HepG2 (cell line): Measurements from ENCODE around the gene TCHP.

DNA sequence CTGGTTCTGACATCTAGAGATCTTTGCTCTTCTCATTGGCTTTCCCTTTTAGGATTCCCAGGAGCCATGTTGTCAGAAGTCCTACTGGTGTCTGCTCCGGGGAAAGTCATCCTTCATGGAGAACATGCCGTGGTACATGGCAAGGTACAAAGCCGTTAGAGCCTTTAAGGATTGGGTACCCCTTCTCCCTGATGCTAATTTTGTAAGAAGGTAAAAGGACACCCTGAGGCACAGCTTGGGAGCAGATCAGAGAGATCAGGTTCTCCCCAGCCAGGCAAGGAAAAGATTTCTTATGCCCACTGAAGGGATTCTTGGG lies 1.1 kb downstream of the MVK start:
- RRBS, 2 experiments = no CpG with 5 or more reads among the region's 3 CpGs
CAGE:
- cytosol, long polyA minus RNA = no peak
- cytosol, long polyA plus RNA = no peak
- long polyA plus RNA = no peak
- nucleus, long polyA minus RNA = no peak
- nucleus, long polyA plus RNA = no peak

GRCh38 chr12:109579405-109580174 lies 6.0 kb downstream of the MVK start:
- RRBS, 2 experiments = no CpG with 5 or more reads among the region's 14 CpGs
CAGE:
- cytosol, long polyA minus RNA = no peak
- cytosol, long polyA plus RNA = no peak
- long polyA plus RNA = no peak
- nucleus, long polyA minus RNA = no peak
- nucleus, long polyA plus RNA = no peak

GRCh38 chr12:109779234-109779781 lies 53.9 kb downstream of the TRPV4 start:
- RRBS, 2 experiments = no CpG with 5 or more reads among the region's 7 CpGs
CAGE:
- cytosol, long polyA minus RNA = no peak
- cytosol, long polyA plus RNA = no peak
- long polyA plus RNA = no peak
- nucleus, long polyA minus RNA = no peak
- nucleus, long polyA plus RNA = no peak

DNA sequence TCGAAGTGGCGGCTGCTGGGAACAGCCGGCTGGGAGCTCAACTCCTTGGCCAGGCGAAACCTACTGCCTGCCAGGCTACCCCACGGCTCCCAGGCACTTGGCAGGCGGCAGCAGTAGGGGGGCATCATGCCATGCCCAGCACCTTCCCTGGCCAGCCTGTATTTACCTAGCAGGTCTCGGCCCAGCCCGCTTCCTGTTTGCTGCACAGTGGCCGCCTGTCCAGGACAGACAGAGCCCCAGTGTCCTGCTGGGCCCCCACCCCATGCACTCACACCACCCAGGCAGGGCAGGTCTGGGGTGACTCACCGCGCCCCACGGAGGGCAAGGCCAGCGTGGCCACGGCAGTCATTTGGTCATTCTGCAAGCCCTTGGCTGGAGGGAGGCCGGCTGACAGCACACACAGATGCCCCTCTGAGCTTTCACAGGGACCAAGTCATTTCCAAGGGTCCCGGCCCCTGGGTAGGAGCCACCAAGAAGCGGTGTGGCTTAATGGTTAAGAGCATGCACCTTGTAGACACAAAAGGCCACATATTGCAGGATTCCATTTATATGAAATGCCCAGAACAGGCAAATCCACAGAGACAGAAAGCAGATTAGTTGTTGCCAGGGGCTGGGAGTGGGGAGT lies 10.0 kb downstream of the TRPV4 start:
- RRBS, 2 experiments = 11 to 14% methylated on average over 2 of the region's 17 CpGs
CAGE:
- cytosol, long polyA minus RNA = no peak
- cytosol, long polyA plus RNA = no peak
- long polyA plus RNA = no peak
- nucleus, long polyA minus RNA = no peak
- nucleus, long polyA plus RNA = no peak

DNA sequence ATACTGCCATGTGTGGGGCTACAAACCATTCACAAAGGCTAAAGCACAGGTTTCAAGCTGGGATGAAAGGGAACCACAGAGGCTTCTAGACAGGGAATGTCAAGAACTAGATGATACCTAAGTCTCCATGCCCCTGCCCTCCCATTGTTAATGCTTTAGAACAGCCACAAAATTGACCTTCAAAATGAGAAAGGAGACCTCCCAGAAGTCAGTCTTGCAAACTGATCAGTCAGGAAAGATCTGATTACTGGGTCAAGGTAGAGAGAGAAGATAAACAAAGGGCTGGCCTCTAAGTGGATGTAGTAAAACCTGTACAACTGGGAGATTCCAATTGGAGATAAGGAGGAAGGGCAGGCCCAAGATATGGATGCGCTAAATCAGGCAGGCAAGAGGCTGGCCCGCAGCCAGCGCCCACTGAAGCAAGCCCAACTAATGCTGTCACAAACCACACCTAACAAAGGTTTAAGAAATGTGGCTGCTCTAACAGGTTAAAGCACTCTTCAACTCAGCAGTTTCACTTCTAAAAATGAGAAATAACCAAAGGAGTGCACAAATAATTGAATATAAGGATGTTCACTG lies 4.9 kb downstream of the GLTP start:
- RRBS, 2 experiments = no CpG with 5 or more reads among the region's 3 CpGs
CAGE:
- cytosol, long polyA minus RNA = no peak
- cytosol, long polyA plus RNA = no peak
- long polyA plus RNA = no peak
- nucleus, long polyA minus RNA = no peak
- nucleus, long polyA plus RNA = no peak

DNA sequence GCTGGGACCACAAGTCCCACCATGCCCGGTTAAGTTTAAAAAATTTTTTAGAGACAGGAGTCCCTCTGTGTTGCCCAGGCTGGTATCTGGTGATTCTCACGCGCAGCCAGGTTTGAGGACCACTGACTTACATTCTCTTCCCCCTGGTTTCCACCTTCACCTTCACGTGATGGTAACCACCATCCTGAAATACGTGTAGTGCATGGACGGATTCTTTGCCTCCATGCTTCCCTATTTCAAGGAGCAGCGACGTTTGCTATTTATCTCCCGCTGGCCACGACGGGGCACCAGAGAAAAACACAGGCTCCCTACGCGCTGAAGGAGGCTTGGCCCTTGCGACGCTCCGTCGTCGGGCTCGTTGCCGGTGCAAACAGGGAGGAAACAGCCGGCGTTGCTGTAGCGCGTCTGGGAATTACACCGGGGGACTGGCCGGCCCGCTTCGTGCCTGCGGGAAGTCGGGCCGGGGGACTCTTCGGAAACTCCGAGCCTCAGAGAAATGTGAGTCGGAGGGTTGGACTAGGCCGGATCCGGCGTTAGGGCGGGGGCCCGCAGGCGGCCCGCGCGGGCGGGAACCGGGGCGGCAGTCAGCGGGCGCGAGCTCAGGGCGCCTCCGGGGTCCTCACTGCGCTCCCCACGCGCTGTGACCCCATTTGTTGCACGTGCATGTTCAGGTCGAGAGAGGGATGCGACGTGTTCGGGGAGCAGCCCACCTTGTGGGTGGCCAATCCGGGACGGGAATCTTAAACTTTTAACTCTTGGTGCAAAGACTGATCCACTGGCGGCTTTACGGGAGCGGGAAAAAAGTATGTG lies at the start of gene TCHP:
TCHP (plus strand) TSS at position 346 of the 810 bp plus-strand sequence.
- RRBS, 2 experiments = under 1 to 2% methylated on average over 19 to 21 of the region's 64 CpGs
CAGE:
- cytosol, long polyA minus RNA = no peak
- cytosol, long polyA plus RNA = start-site peak on the plus strand centred at position 366 of the sequence, 20 bp wide, 175 and 159 reads in 2 replicates
- long polyA plus RNA = no peak
- nucleus, long polyA minus RNA = no peak
- nucleus, long polyA plus RNA = start-site peak on the plus strand centred at position 372 of the sequence, 72 bp wide, 828 and 999 reads in 2 replicates

DNA sequence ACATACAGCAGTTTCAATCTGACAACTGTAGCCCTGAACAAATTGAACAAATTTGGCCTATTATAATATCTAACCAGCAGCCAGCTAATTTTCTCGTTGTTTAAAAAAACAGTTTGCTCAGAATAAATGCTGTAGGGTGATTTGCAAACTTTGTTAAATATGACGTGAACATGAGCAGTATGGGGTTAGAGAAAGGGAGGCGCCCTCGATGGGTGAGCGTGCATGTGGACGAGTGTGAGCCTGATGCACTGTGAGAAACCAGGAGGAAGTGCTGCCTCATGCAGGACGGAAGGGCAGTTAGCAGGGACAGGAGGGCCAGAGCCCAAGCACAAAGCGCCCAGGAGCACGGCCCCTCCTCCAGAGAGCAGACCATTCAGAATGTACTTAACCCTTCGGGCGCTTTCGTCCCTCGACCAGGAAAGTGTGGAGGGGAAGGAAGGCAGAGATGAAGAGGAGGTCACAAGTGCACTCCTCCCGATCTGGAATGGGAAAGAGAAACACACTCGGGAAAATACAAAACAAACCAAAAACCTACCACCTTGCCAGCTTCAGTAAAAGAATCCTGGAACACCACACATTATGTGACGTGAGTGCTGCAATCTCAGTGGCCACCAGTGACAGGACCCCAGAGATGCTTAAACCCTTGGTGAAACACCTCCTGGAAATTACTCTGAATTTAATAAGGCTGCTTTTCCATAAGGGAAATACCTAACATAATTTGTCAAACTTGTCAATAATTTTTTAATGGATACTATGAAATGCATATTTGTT lies 45.0 kb downstream of the TCHP start:
- RRBS, 2 experiments = no CpG with 5 or more reads among the region's 16 CpGs
CAGE:
- cytosol, long polyA minus RNA = no peak
- cytosol, long polyA plus RNA = no peak
- long polyA plus RNA = no peak
- nucleus, long polyA minus RNA = no peak
- nucleus, long polyA plus RNA = no peak

DNA sequence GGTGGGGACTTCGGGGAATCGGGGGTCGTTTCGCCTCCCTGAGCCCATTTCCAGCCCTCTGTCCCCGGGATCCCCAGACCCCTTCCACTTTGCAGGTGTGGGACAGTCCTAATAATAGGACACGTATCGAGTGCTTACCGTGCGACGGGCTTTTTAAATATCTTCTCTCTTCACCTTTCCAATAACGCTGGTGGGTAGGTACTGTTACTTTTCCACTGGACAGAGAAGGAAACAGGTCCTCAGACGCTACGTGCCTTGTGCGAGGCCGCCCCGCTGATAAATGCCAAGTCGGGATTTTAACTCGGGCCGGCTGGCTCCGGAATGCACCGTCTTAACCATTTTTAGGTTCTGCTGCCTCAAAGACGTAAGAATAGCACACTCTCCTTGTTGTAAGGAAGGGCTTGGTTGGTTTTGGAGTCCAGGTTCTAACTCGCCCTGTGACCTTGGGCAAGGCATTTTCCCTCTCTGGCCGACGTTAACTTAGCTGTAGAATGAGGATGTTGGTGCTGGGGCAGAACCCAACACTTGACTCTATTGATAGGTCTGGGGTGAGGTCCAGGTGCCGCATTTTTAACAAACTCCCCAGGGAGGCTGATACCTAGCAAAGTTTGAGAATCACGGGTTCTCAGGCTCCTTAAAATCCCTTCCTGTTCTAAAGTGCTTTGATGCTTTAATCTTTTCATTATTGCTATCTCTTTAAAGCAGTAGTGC lies 739 bp downstream of the ANKRD13A start:
- RRBS, 2 experiments = under 1 to 3% methylated on average over 5 of the region's 27 CpGs
CAGE:
- cytosol, long polyA minus RNA = no peak
- cytosol, long polyA plus RNA = no peak
- long polyA plus RNA = no peak
- nucleus, long polyA minus RNA = no peak
- nucleus, long polyA plus RNA = no peak

DNA sequence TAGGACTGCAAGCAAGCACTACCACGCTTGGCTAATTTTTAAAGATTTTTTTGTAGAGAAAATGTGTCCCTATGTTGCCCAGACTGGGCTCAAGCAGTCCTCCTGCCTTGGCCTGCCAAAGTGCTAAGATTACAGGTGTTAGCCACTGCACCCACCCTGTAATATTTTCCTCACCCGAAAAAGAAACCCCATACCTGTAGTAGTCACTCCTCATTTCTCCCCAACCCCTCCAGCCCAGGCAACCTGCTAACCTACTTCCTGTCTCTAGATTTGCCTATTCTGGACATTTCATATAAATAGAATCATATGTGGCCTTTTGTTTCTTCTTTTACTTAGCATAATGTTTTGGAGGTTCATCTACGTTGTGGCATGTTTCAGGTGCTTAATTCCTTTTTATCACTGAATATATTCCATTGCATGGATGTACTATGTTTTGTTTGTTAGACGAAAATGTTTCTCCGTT lies 6.1 kb downstream of the ANKRD13A start:
- RRBS, 2 experiments = no CpG with 5 or more reads among the region's 5 CpGs
CAGE:
- cytosol, long polyA minus RNA = no peak
- cytosol, long polyA plus RNA = no peak
- long polyA plus RNA = no peak
- nucleus, long polyA minus RNA = no peak
- nucleus, long polyA plus RNA = no peak

DNA sequence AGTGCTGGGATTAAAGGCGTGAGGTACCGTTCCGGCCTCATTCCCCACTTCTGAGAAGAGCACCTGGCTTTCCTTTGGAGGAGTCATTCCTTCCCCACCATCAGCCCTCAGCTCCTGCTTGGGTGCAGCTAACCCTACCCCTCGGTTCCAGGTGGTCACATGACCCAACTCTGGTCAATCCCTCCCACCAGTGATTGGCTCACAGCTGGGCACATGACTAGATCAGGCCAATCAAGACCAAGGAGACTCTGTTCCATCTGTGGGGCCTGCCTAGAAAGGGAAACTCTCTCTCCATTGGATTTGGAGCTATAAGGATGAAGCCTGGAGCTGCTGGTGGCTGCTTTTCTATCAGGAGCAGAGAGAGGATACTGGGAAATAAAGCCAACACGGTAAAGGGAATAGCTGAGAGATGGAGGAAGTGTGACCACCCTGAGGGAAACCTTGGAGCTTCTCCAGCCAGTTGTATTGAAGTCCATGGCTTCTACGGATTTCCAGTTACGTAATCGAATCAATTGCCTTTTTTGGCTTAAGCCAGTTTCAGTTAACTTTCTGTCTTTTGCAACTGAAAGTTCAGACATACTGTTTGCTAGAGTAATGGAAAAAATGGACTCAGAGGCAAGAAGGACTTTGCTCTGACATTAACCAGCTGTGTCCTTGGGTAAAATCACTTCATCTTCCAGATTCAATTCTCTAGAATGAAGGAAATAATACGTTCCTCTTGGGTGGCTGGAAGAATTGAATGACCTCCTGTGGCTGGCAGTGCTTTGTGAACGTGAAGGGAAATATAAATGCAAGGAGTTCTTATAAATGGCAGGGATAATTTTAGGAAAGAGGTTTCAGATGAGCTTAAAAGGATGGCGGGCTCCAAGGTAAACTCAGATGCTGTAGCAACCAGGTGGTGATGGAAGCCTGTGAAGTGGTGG lies 19.6 kb upstream of the IFT81 start:
- RRBS, 2 experiments = no CpG with 5 or more reads among the region's 11 CpGs
CAGE:
- cytosol, long polyA minus RNA = no peak
- cytosol, long polyA plus RNA = no peak
- long polyA plus RNA = no peak
- nucleus, long polyA minus RNA = no peak
- nucleus, long polyA plus RNA = no peak

GRCh38 chr12:110288979-110289601 lies 8.0 kb downstream of the ATP2A2 start:
- RRBS, 2 experiments = no CpG with 5 or more reads among the region's 3 CpGs
CAGE:
- cytosol, long polyA minus RNA = no peak
- cytosol, long polyA plus RNA = no peak
- long polyA plus RNA = no peak
- nucleus, long polyA minus RNA = start-site peak on the plus strand at chr12:110289272-110289857, 20 reads
- nucleus, long polyA plus RNA = no peak

- RRBS, 2 experiments = no CpG with 5 or more reads among the region's 8 CpGs
CAGE:
- cytosol, long polyA minus RNA = start-site peak on the plus strand at chr12:110339284-110339319, 62 reads; start-site peak on the plus strand at chr12:110339692-110339717, 92 reads
- cytosol, long polyA plus RNA = no peak
- long polyA plus RNA = no peak
- nucleus, long polyA minus RNA = no peak
- nucleus, long polyA plus RNA = no peak
These were observed 58.3 kb downstream of the ATP2A2 start for GRCh38 chr12:110339096-110339910.

DNA sequence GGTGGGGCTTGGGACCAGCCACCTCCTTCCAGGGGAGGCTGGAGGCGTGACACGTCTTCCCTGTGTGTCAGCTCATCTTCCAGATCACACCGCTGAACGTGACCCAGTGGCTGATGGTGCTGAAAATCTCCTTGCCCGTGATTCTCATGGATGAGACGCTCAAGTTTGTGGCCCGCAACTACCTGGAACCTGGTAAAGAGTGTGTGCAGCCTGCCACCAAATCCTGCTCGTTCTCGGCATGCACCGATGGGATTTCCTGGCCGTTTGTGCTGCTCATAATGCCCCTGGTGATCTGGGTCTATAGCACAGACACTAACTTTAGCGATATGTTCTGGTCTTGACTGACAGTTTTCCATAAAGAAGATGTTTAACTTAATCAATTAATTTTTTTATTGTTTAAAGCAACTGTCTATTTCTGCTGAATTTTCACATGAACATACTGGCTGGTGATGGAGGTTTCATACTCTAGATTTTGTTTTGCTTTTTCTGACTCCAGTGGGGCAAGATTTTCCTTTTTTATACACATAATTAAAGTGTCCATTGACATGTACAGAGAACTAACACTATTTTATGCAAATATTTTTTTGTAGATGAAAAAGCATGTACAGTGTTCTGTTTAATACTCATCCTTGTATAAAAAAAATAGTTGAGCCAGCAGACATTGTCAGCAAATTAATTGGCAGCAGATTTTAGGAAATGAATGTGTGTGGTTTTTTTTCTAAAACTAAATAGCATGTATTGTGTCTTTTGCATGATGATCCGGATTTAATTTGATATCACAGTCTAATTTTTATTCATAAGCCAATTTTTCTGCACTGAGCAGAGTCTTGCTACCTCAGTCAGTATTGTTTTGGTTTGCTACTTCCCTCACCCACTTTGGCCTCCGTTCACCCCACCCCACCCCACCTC lies 57.1 kb downstream of the ANAPC7 start:
- RRBS, 2 experiments = no CpG with 5 or more reads among the region's 14 CpGs
CAGE:
- cytosol, long polyA minus RNA = start-site peak on the plus strand centred at position 333 of the sequence, 60 bp wide, 58 reads
- cytosol, long polyA plus RNA = no peak
- long polyA plus RNA = no peak
- nucleus, long polyA minus RNA = start-site peak on the plus strand centred at position 444 of the sequence, 175 bp wide, 43 reads
- nucleus, long polyA plus RNA = no peak

GRCh38 chr12:110469035-110469632 lies 489 bp downstream of the FAM216A start:
- RRBS, 2 experiments = under 1 to 2% methylated on average over 9 of the region's 34 CpGs
CAGE:
- cytosol, long polyA minus RNA = no peak
- cytosol, long polyA plus RNA = no peak
- long polyA plus RNA = no peak
- nucleus, long polyA minus RNA = no peak
- nucleus, long polyA plus RNA = no peak

GRCh38 chr12:110577725-110578917 lies 5.0 kb downstream of the PPTC7 start:
- RRBS, 2 experiments = no CpG with 5 or more reads among the region's 10 CpGs
CAGE:
- cytosol, long polyA minus RNA = no peak
- cytosol, long polyA plus RNA = no peak
- long polyA plus RNA = no peak
- nucleus, long polyA minus RNA = no peak
- nucleus, long polyA plus RNA = no peak

- RRBS, 2 experiments = no CpG with 5 or more reads among the region's 7 CpGs
CAGE:
- cytosol, long polyA minus RNA = no peak
- cytosol, long polyA plus RNA = no peak
- long polyA plus RNA = no peak
- nucleus, long polyA minus RNA = no peak
- nucleus, long polyA plus RNA = no peak
These were observed 13.7 kb downstream of the TCTN1 start for GRCh38 chr12:110627538-110628126.

- RRBS, 2 experiments = no CpG with 5 or more reads among the region's 7 CpGs
CAGE:
- cytosol, long polyA minus RNA = no peak
- cytosol, long polyA plus RNA = no peak
- long polyA plus RNA = no peak
- nucleus, long polyA minus RNA = no peak
- nucleus, long polyA plus RNA = no peak
These were observed 9.7 kb downstream of the PPP1CC start for GRCh38 chr12:110732939-110733538.

DNA sequence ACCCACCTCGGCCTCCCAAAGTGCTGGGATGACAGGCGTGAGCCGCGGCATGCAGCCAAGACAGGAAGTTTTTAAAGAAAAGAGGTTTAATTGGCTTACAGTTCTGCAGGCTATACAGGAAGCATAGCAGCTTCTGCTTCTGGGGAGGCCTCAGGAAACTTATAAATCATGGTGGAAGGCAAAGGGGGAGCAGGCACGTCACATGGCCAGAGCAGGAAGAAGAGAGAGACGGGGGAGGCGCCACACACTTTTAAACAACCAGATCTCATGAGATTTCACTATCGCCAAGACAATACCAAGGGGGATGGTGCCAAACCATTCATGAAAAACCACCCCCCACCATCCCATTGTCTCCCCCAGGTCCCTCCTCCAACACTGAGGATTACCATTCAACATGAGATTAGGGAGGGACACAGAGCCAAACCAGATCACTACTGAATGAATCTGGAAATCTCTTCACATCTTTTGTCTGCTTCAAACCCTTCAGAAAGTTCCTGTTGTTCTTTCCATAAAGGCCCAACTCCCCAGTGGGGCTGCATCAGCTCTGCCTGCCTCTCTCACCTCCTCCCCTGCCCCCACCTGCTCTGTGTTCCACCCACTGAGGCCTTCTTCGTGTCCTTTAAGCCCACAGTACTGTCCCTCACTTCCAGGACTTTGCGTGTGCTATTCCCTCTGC lies 14.2 kb downstream of the CCDC63 start:
- RRBS, 2 experiments = no CpG with 5 or more reads among the region's 10 CpGs
CAGE:
- cytosol, long polyA minus RNA = no peak
- cytosol, long polyA plus RNA = no peak
- long polyA plus RNA = no peak
- nucleus, long polyA minus RNA = no peak
- nucleus, long polyA plus RNA = no peak

GRCh38 chr12:111355138-111355626 lies 13.7 kb downstream of the PHETA1 start:
- RRBS, 2 experiments = no CpG with 5 or more reads among the region's 5 CpGs
CAGE:
- cytosol, long polyA minus RNA = no peak
- cytosol, long polyA plus RNA = no peak
- long polyA plus RNA = no peak
- nucleus, long polyA minus RNA = no peak
- nucleus, long polyA plus RNA = no peak

GRCh38 chr12:111367673-111368139 lies 1.2 kb downstream of the PHETA1 start:
- RRBS, 2 experiments = no CpG with 5 or more reads among the region's 7 CpGs
CAGE:
- cytosol, long polyA minus RNA = no peak
- cytosol, long polyA plus RNA = no peak
- long polyA plus RNA = no peak
- nucleus, long polyA minus RNA = no peak
- nucleus, long polyA plus RNA = no peak